ENCODE data around the gene SPDYE13.

GRCh38 chr7:75148055-75148671, 55.8 kb downstream of the GTF2IRD2B start:
- PRO-cap, result no peak

GRCh38 chr7:75156511-75157645, 64.5 kb downstream of the GTF2IRD2B start:
- PRO-cap, result no peak

DNA sequence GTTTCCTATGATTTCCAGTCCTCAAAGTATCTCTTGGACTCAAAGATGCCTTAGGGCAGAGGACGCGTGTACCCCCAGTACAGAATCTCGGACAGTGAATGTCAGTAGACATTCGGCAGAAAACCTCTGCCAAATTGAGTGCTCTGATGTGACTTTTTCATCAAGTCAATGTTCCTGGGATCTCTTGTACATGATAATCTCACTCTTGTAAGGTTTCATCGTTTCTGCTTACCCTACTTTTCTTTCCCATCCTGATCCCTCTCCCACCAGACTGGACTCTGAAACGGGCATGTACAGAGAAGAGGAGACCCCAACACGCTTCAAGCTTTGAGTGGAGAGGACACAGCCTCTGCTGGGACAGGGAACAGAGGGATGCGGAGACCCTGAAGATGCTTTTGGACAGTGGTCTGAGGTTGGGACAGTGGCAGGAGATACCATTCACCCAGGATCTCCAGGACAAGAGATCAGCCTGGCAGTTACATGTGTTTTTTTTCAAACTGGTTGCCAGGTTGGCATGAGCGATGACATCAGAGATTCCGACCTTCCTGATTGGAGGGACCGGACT, at the start of gene SPDYE13:
Gene SPDYE13, plus strand, starts transcription at position 271 of the 565 bp plus-strand sequence.
- PRO-cap, result no peak

DNA sequence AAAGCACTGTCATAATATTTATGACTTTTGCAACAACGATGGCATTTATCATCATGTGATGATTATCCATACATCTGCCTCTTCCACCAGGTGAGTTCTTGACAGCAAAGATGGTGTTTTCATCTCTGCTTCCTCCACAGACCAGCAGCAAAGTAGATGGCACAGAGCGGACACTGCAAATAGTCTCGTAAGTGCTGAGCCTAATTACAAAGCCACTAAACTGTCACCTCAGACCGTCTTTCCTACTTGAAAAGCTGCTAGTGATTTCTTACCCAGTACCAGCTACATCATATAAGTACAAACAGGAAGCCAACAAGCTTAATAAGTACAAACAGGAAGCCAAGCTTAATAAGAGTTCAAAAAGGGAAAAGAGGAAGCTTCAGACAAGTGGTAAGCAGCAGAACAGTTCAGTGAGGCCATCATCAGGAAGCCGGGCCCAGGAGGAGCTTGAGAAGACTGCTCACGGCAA, 32.1 kb downstream of the TRIM73 start:
- PRO-cap, result no peak

DNA sequence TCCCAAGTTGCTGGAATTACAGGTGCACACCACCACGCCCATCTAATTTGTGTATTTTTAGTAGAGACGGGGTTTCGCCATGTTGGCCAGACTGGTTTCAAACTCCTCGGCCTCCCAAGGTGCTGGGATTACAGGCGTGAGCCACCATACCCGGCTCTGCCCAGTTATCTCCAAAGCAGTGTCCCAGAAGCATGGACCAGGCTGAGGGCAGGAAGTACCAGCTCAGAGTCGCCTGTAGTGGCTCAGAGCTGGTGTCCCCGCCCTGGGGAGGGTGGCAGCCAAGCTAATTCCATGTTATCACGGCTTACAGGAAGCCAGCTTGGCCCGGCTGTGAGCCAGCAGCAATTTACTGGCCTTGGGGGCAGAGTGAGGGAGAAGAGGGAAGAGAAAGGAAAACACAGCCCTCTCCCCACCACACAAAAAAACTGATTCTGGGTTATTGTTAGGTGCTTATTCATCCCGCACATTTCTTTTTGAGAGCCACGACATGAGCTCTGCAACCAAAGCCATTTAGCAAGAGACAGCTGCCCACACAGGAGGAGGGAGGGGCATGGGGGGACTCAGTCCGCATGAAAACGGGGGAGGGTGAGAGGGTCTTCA, 88.1 kb downstream of the HIP1 start:
- PRO-cap, result no peak

DNA sequence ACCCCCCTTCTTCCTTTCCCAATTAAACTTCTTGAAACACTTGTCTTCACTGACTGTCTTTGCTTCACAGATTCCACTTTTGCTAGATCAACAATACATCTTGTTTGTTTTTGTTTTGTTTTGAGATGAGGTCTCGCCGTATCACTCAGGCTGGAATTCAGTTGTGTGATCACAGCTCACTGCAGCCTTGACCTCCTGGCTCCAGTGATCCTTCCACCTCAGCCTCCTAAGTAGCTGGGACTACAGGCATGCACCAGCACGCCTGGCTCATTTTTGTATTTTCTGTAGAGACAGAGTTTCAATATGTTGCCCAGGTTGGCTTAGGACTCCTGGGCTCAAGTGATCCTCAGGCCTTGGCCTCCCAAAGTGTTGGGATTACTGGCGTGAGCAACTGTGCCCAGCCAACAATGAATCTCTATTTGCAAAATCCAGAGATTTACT, 59.6 kb downstream of the HIP1 start:
- PRO-cap, result no peak

DNA sequence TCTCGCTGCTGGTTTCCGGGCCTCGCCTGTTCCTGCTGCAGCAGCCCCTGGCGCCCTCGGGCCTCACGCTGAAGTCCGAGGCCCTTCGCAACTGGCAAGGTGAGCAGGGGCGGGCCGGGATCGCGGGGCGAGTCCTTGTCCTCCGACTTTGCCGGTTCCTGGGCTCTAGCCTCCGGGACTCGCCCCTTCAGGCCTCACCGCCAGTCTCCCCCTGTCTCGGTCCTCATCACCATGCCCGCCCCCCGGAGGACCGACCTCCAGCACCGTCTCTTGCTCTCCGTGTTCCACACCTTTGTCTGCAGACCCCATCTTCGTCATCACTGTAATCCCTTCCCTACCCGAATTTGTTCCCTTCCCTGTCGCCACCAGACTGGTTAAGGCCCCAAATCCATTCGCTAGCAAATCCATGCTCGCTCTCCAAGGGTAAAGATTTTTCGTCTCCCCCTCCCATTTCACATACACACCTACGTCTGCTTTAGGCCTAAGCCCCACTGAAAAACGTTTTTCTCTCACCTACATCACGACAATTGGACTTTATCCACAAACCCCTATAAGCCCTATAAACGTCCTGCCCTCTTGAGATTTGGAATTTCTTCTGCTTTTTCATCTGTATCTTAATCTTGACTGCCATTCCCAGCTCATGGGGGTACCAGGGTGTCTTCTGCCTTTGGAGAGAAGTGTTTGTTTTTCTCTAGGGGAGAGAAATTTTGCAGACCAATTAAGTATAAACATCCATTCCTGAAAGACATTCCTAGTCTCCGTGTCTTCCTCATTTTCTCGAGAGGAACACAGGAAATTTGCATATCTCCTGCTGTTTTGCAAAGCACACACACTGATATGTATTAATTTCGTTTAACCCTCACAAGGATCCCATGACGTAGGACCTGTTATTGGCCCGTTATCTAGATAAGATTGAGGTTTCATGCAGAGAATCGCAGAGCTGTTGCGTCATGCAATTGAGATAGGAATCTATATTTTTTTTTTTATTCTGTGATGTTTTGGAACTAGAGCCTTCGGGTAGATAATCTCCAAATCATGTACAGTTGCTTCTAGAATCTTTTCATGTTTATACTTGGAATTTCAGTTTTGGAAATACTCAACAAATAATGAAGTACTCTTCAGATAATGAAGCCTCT, 696 bp downstream of the RHBDD2 start:
- PRO-cap, result no peak

DNA sequence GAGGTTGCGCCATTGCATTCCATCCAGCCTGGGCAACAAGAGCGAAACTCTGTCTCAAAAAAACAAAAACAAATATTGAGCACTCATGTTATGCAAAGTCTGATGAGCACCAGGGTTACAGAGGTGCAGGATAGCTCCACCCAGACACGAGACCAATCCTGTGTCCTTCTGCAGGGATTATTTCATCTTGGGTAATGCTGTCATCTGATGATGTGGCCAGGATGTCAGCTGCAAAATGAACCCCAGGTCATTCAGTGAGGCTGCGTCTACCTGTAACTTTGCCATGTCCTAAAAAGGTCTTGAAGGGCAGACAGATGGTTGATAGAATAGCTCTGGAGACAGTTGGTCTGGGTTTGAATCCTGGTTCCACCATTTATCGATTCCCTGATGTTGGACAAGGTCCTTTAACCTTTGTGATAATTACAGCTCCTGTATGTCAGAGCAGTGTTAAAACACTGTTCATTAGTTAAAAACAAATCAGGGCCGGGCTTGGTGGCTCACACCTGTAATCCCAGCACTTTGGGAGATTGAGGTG, 11.9 kb downstream of the POR start:
- PRO-cap, result no peak

GRCh38 chr7:75979982-75980591, 14.3 kb downstream of the TMEM120A start:
- PRO-cap, result no peak

DNA sequence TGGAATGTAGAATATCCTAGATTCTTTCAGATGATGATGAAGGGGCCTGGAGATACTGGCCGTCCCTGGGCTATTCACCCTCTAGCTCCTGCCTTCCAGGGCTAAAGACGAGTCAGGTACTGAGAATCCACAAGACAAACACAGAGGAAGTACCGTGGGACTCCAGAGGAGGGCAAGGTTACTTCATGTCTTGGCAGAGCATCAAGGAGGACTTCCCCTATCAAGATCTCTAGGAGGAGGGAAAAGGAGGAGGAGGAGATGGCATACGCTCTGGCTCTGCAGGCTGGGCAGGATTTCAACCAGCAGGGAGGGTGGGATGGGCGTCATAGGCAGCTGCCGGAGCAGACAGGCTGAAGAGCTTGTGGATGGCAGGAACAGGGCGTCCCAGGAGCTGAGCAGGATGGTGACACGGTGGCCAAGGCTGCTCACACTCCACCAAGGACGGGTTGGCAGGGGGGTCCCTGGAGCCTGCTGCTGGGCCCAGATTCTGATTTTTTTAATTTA, 21.3 kb downstream of the MDH2 start:
- PRO-cap, result no peak

- PRO-cap, result no peak
Observed at GRCh38 chr7:76133919-76134635, 67.6 kb upstream of the SRRM3 start.

DNA sequence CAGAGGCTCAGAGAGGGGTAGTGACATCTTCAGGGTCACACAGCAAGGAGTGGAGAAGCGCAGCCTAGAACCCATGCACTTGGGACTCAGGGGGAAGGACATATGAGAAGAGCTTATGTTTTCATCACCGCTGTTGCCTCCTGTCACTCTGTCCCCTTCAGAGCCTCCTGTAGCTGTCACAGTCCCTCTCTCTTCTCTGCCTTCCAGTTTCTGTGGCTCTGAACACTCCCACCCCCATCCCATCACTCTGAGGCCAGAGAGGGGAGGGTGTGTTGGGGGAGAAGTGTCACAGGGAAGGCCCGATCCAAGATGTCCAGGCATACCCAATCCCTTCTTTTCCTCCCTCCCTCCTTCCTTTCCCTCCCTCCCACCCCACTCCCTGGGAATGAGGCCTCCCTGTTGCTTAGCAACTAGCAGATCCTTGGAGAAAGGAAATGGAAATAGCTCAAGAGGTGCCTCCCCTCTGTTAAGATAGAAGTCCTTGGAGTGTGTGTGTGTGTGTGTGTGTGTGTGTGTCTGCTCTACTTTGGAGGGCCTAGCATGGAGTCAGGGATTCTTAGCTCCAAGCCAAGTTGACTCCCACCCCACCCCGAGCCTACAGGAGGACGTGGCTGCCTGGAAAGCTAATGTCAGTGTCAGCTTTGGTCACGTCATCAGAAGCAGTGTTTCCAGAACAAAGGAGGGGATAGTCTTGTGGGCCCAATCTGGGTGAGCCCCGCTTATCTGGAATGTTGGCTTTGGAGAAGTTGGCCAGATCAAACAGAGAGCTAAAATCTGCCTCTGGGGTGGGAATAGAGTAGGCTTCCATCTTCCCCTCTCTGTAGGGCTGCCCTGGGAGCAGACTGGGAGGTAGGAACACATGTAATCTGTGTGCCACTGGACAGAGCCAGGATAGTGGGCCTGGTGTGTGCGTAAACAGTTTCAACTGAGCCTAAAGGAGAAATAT, 32.3 kb downstream of the SRRM3 start:
- PRO-cap, result no peak

- PRO-cap, result no peak
Observed at GRCh38 chr7:76260539-76261137, 41.8 kb upstream of the HSPB1 start.

- PRO-cap, result no peak
Observed at GRCh38 chr7:76329664-76330374, 27.3 kb downstream of the HSPB1 start.

- PRO-cap, result no peak
Observed at GRCh38 chr7:76388992-76389917, 20.2 kb downstream of the SSC4D start.

- PRO-cap, result no peak
Observed at GRCh38 chr7:76980405-76980944, 51.7 kb downstream of the SPDYE17 start.

DNA sequence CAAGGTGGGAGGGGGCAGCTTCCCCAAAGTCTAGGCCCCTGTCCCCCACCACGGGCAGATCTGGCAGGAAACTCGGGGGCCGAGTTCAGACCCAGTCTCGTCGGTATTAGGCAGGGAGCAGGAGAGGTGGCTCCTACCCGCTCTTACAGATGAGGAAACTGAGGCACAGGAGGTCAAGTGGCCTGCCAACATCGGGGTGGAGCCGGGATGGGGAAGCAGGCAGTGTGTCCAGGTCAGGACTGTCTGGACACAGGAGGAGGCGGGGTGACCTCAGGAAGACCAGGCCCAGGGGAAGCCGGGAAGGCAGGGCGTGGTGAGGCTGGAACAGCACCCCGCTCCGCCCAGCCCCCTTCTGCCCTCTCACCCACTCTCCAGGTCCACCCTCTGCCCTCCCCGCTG, 26.2 kb downstream of the SPDYE17 start:
- PRO-cap, result no peak

DNA sequence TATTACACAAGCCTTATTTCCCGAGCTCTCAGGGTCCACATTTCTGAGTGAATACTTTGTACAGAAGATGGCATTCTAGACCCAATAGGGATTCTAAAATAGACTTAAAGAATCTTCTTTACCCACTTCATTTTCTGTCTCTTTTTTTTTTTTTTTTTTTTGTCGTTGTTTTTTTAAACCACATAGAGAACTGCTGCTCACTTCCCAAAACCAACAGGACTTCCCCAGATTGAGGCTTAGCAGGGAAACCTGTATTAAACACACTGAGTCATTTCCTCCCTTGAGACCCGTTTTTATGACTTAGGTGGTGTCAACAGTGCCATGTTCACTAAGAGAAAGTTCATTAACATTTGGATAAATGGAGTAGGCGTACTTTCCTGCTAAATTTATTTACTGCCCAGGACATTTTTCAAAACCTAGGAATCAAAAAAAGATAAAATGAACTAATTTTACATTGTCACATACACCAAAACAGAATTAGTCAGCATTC, 85.7 kb downstream of the GSAP start:
- PRO-cap, result no peak

- PRO-cap, result no peak
Observed at GRCh38 chr7:77383345-77383950, 32.7 kb downstream of the GSAP start.

DNA sequence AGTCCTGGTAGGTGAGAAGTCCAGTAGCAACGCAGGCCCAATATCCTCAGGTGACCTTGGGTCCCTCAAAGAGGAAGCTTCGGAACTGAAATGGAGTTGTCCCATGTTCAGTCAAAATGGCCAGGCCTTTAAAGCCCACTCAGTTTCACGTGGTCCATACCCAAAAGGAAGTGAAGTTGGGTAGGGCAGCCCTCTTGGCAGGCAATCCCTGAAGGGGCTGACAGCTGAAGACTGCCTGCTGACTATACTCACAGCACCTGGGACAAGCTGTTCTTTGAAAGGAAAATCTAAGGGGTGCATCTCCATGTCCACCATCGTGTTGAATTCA, 3.0 kb downstream of the GSAP start:
- PRO-cap, result no peak

Measured in mesenteric fat pad (tissue), 1 donor.